GM12892 (cell line): ENCODE results near the genes KPRP, LCE1A, IVL, LELP1 and S100A13.

DNA sequence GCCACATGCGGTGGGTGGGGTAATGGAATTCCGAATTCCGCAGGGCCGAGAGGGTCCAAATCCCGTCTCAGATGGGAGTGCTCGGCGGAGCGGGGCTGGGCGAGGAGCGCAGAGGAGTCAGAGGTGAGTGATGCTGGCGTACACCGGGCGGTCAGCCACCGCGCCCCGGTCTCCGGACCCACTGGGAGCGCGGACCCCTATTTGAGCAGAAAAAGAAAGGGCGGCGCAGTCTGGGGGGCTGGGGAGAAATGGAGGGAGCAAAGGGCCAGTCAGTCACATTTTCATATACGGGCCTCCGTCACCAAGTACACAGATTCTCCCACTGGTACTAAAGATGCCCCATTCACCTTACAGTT lies 659 bp downstream of the C2CD4D start:
- RRBS: no CpG with 5 or more reads among the region's 23 CpGs

DNA sequence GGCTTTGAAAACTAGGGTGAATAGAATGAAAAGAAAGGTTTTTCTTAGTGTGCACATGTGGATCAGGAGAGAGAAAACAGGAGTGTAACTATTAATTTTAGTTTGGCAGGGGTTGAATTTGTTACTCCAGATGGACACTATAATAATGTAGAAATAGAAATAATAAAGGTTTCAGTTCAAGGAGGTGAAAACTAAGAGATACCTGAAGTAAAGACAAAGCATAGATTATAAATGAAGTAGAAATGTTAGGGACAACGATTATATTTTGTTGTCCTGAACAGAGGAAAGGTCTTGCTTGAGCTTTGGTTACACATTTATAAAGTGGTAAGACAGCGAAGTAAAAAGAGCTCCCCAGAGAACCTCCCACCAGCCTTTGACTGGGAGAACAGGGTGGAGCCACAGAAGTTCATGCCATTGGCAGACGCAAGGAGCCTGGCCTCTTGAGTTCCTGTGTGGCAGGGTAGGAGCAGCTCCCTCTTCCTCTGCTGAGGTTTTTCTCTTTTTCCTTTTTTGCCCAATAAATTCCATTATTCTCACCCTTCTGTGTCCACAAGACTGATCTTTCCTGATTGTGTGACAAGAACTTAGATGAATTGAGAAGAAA lies 4.4 kb downstream of the THEM4 start:
- RRBS: no CpG with 5 or more reads among the region's 3 CpGs

DNA sequence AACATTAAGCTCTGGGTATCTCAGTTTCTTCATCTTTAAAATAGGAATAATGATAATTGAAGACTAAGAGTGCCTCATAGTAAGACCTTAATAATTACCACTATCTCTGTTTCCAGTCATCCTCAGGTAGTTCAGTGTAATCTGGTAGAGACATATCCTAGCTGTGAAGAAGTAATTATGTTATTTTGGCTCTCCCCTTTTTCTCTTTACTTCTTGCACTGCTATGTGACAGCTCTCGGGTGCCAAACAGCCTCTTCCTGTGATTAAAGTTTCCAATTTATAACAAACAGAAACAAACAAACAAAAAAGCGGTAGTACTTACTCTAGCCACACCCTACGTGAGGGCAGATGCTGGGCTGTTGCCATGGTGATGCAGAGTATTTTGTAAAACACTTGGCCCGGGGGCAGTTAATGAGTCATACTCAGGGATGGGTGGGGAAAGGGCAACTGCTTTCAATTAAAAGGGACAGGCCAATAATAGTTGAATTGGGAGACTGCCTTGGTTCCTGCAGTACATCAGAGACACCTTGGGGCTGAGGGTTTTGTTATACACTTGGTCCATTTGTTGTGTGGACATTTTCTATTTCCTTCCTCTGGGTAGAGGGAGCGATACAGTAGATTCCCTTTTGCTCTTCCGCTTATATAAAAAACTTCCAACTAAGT lies 36.4 kb upstream of the THEM4 start:
- RRBS: no CpG with 5 or more reads among the region's 6 CpGs

GRCh38 chr1:151953409-151953711 lies 40.3 kb downstream of the S100A10 start:
- RRBS: no CpG with 5 or more reads among the region's 6 CpGs

DNA sequence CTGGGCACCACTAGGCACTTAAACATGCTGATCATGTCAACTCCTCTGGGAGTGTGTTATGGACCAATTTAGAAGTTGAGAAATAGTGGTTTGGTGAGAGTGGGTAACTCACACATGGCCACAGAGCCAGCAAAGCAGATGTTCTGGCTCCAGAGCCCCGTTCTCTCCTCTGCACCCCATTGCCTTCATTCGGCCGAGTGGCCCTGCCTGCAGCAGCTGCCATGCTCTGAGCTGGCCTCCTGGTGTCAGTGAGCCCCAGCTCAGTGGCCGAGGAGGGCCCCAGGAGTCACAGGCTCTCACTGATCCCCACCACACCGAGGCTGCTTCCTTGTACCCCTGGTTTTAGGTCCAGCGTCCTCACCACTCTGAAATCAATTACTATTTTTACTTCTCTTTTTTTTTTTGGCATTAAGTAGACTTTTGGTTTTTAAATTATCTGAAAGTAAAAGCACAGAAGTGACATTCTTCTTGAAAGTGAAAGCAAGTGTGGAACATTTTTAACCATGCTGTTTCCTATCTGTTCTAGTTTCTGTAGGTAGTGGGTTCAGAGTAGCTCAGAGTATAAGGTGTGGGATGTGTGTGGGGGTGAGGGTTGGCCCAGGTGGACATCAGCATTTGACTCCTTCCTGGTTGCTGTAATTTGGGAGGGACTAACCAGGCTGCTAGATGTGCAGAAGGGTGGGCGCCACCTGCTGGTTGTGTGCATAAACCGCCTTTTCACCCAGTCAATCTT lies 45.9 kb upstream of the CRNN start:
- RRBS: no CpG with 5 or more reads among the region's 8 CpGs

DNA sequence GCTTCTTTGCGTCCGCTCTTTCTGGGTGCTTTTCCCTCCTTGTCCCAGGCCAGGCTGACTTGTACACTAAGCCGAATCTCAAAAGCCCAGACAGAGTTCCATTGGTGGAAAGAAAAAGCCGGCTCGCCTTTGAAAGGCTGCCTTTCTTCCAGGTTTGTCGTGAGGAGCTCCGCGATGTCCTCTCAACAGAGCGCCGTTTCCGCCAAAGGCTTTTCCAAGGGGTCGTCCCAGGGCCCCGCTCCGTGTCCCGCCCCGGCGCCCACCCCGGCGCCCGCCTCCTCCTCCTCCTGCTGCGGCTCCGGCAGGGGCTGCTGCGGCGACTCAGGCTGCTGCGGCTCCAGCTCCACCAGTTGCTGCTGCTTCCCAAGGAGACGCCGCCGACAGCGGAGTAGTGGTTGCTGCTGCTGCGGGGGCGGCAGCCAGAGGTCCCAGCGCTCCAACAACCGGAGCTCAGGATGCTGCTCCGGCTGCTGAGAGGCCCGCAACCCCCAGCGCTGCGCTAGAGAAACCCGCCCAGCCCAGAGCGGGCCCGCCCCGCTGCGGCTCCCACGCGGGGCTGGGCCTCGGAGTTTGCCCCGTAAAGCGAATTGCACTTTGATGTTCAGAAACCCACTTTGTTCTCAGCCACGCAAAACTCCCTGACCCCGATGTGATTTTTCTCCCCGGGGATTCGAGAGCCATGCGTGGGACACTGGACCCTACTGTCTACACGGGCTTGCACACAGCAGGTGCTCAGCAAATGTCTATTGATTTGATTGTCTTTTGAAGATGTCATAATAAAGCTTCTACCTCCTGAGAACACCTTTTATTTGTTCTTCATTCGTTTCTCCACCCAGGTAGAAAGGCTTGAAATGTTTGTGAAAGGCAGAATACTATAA lies 1.2 kb downstream of the CRCT1 start:
- RRBS: no CpG with 5 or more reads among the region's 54 CpGs

DNA sequence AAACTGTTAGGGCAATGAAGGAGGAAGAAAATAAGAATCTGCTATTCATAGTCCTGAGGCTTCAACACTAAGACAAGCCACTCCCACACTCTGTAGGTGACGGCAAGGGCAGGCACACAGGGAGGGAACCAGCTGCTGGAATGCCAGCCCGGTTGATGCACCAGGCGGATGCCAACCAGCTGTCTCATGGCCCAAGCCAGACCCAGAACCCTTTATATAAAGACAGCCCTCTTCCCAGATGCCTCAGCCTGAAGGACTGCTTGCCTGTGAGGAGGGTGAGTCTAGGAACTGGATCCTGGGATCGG lies at the start of gene KPRP:
TSS of gene KPRP (plus strand) at position 241 of the 305 bp plus-strand sequence.
- RRBS: no CpG with 5 or more reads among the region's 4 CpGs

GRCh38 chr1:152827297-152827549 lies at the start of gene LCE1A:
Gene LCE1A, plus strand, starts transcription at chr1:152827473.
- RRBS: no CpG with 5 or more reads among the region's 2 CpGs

DNA sequence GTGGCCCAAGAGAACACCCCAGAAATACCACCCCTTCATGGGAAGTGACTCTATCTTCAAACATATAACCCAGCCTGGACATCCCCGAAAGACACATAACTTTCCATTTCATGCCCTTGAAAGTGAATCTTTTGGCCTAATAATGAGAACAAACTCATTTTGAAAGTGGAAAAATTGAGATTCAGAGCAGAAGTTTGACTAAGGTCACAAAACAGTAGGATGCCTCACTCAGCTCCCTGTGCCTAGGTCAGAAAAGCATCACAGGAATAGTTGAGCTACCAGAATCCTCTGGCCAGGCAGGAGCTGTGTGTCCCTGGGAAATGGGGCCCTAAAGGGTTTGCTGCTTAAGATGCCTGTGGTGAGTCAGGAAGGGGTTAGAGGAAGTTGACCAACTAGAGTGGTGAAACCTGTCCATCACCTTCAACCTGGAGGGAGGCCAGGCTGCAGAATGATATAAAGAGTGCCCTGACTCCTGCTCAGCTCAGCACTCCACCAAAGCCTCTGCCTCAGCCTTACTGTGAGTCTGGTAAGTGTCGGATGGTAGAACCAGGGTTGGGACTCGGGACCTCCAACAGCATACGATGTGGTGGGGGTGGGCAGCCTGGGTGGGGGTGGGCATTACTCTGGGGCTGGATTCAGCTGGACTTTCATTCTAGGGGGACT lies at the start of gene IVL:
TSS of gene IVL (plus strand) at position 483 of the 663 bp plus-strand sequence.
- RRBS: no CpG with 5 or more reads among the region's 4 CpGs

GRCh38 chr1:153032417-153033141 lies 1.6 kb downstream of the SPRR1B start:
- RRBS: no CpG with 5 or more reads among the region's 5 CpGs

DNA sequence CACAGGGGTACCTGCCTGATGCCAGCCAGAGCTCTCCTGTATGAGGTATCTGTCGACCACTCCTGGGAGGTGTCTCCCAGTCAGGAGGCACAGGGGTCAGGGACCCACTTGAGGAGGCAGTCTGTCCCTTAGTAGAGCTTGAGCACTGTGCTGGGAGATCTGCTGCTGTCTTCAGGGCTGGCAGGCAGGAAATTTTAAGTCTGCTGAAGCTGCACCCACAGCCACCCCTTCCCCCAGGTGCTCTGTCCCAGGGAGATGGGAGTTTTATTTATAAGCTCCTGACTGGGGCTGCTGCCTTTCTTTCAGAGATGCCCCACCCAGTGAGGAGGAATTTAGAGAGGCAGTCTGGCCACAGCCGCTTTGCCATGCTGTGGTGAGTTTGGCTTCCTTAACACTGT lies 15.1 kb upstream of the LELP1 start:
- RRBS: no CpG with 5 or more reads among the region's 2 CpGs

GRCh38 chr1:153203239-153203709 lies at the start of gene LELP1:
Gene LELP1, plus strand, starts transcription at chr1:153203430.
- RRBS: no CpG with 5 or more reads among the region's 2 CpGs

DNA sequence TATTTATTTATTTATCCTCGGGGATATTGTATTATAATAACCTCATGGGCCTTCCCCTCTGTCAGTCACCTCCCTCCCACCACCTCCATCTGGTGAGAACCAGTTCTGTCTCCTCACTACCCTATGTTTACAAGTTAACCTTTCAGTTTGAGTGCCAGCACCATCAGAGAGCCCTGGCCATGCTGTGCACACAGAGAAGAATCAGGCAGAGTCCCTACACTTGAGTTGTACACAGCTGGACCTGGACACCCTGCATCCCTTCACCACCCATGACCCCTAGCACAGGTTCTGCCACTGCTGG lies 1.3 kb downstream of the S100A5 start:
- RRBS: no CpG with 5 or more reads among the region's 1 CpG

GRCh38 chr1:153613699-153614021 lies 723 bp upstream of the S100A16 start:
- RRBS: no CpG with 5 or more reads among the region's 1 CpG

- RRBS: 16% methylated on average over 7 of the region's 30 CpGs
Measured at GRCh38 chr1:153626863-153627769, at the start of gene S100A13. Gene S100A13, minus strand, starts transcription at chr1:153627505.

- RRBS: no CpG with 5 or more reads among the region's 22 CpGs
Measured at GRCh38 chr1:153670128-153670782, 538 bp downstream of the ILF2 start.

- RRBS: 93% methylated on average over 1 of the region's 16 CpGs
Measured at GRCh38 chr1:153688901-153689662, 10.6 kb downstream of the NPR1 start.

DNA sequence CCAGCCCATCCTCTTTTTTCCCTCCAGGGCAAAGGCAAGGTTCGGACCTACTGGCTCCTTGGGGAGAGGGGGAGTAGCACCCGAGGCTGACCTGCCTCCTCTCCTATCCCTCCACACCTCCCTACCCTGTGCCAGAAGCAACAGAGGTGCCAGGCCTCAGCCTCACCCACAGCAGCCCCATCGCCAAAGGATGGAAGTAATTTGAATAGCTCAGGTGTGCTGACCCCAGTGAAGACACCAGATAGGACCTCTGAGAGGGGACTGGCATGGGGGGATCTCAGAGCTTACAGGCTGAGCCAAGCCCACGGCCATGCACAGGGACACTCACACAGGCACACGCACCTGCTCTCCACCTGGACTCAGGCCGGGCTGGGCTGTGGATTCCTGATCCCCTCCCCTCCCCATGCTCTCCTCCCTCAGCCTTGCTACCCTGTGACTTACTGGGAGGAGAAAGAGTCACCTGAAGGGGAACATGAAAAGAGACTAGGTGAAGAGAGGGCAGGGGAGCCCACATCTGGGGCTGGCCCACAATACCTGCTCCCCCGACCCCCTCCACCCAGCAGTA lies 14.9 kb downstream of the NPR1 start:
- RRBS: no CpG with 5 or more reads among the region's 7 CpGs